ENCODE results near the genes EXD1, SPTBN5, ZNF106, CCNDBP1 and TGM5.

DNA sequence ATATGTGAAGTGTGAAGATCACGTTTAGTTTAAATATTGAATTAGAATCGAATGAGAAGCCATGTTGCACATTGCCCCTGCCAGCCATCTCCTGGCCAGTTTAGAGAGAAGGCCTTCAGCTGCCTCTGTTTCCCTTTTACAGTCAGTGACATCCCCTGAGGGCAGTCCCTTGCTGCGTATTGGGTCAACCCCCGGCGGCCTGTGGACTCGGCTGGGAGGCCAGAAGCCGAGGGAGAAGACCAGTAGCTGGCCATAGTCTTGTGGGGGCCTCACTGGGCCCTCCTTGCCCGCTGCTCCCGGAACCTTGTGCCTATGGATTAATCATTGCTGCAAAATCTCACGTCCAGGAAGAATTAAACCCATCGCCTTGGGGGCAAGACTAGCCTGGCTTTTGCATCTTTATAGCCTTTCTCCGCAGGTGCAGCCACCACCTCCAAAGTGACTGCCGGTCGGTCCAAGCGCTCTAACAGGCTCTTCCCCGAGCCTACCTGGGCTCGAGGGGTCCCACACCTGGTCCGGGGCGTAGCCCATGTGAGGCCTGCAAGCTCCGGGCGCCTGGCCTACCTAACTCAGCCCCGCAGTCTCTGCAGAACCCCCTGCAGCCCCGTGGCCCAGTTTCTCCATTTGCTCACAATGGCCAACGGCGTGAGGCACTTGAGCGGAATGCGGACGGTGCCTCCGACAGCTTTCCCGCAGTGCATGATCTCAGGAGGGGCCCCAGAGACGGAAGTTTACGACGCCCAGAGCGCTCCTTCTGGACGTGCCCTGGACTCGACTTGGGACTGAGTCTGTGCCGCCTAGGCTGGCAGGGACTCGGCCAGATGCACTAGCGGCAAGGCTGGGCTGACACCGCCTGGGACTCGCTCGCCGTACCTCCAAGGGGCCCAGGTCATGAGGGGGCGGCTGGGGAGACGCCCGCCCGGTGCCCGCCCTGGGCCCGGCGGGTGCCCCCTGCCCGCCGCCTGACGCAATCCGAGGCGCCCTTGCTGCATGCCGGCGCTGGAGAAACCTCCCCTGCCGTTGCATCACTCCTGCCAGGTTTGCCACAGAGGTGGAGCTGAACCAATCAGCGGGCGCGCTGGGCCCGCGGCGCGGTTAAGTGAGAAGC lies 675 bp upstream of the CHAC1 start:
- PRO-cap, result bidirectional peak, plus-strand start outside the sequence, minus-strand start at position 1,011 of the sequence
- RAMPAGE, long total RNA, 4 experiments, result no peak in any of the 4 experiments

- PRO-cap, result no peak
- RAMPAGE, long total RNA, 4 experiments, result no peak in any of the 4 experiments
Measured at GRCh38 chr15:40964238-40964623, 11.0 kb downstream of the CHAC1 start.

GRCh38 chr15:41115547-41116182 lies 415 bp downstream of the INO80 start:
- PRO-cap, result unidirectional peak, plus-strand start at chr15:41116037
- RAMPAGE, long total RNA, 4 experiments, result start-site peak on the minus strand in 1 of 4 experiments, at chr15:41115984-41116029 at its widest, 49 reads per replicate

DNA sequence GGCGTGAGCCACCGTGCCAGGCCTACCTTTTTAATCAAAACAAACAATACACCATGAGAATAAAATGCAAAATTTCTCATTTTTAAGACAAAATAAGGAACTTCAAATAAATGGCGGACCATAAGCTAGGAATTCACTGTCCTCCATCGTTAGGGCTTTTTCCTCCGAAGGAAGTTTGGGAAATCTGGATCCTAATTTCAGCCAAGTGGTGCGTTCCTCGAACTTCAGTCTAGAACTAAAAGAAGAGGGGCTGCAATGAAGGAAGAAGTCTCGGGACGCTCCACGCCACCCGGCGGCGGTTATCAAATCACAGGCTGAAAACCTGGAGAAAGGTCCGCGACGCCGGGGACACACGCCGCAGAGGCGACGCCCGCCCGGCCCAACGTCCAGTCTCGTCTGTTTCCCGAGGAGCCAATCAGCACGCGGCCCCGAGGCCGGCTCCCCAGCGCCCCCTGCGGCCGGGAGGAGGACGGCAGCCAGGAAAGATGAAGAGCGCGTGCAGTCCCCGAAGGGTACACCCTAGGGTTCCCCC lies at the start of gene EXD1:
Gene EXD1 (minus strand): TSS at position 398 of the 532 bp plus-strand sequence.
- PRO-cap, result unidirectional peak, minus-strand start at position 398 of the sequence
- RAMPAGE, long total RNA, 4 experiments, result no peak in any of the 4 experiments

GRCh38 chr15:41482074-41482942 lies 11.4 kb upstream of the ITPKA start:
- PRO-cap, result no peak
- RAMPAGE, long total RNA, 4 experiments, result no peak in any of the 4 experiments

DNA sequence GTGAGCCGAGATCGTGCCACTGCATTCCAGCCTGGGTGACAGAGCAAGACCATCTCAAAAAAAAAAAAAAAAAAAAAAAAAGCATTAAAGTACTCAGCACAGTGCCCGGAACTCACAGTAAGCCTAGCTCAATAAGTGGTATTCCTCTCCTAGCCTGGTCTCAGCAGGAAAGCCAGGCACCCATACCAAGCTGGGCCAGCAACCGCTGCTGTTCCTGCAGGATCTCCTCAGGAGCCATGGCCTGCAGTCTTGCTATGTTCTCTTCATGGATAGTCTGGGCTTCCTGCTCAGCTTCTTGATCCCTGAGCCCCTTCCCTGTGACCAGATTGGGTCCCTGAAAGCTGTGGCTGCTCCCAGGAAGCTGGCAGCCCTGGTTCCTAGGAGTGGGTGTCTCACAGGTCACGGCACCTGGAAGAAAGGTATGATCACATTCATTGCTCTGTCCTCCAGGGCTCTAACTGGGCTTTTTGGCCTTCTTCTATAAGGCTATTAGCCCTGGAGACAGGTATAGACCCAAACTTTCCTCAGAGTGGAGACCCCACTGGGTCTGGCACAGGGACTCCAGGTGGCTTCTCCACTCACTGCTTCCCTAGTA lies 9.4 kb downstream of the RPAP1 start:
- PRO-cap, result no peak
- RAMPAGE, long total RNA, 4 experiments, result start-site peak on the minus strand in 1 of 4 experiments, centred at position 359 of the sequence, 5 reads per replicate

- PRO-cap, result no peak
- RAMPAGE, long total RNA, 4 experiments, result no peak in any of the 4 experiments
Measured at GRCh38 chr15:41669363-41670106, 104.7 kb upstream of the MAPKBP1 start.

DNA sequence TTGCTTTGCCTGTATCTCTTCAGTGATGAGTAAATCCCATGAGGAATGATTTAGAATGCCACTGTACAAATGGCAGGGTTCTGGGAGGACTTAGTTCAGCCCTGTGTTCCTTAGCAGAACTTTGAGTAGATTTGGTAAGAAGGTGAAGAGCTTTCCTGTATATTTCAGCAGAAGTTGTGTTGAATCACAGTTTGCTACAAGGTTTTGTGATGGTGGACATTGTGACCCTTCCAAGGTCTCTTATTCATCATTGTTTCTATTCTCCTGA lies 1.9 kb downstream of the MAPKBP1 start:
- PRO-cap, result no peak
- RAMPAGE, long total RNA, 4 experiments, result no peak in any of the 4 experiments

GRCh38 chr15:41806309-41807053 lies 21.4 kb upstream of the JMJD7 start:
- PRO-cap, result no peak
- RAMPAGE, long total RNA, 4 experiments, result no peak in any of the 4 experiments

DNA sequence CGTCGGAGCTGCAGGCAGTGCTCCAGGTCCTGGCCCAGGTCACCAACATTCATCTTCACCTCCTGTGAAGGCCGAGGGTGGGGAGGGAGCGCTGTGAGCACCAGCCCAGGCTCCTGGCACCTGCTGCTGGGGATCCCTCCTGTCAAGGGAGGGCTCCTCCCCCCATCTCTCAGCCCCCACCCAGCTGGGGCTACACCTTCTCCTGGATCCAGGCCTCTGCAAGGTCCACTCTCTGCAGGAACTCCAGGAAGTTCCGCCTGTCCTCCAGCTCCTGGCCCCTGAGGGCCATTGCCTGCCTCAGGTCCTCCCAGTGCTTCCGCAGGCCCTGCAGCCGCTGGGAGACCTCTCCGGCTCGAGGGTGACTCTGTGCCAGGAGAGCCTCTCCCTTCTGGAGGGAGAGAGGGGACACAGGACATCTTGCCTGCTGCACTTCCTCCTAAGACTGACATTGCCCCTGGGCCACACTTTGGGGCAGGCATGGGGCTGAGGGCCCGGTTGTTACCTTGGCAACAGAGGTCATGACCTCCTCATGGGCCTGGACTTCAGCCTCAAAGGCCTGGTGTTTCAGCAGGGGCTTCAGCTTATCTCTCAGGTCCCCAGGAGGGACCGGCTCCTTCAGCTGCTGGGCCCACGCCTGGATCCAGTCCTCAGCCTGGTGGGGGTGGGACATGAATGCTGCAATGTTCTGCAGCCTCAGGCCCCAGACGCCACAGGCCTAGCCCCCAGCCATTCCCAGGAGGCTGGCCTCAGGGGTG lies 27.4 kb downstream of the PLA2G4B start:
- PRO-cap, result no peak
- RAMPAGE, long total RNA, 4 experiments, result no peak in any of the 4 experiments

- PRO-cap, result no peak
- RAMPAGE, long total RNA, 4 experiments, result no peak in any of the 4 experiments
Measured at GRCh38 chr15:41893746-41894483, at the start of gene SPTBN5. TSS of gene SPTBN5 (minus strand) at chr15:41894053.

GRCh38 chr15:41926528-41927245 lies 32.8 kb upstream of the SPTBN5 start:
- PRO-cap, result no peak
- RAMPAGE, long total RNA, 4 experiments, result no peak in any of the 4 experiments

DNA sequence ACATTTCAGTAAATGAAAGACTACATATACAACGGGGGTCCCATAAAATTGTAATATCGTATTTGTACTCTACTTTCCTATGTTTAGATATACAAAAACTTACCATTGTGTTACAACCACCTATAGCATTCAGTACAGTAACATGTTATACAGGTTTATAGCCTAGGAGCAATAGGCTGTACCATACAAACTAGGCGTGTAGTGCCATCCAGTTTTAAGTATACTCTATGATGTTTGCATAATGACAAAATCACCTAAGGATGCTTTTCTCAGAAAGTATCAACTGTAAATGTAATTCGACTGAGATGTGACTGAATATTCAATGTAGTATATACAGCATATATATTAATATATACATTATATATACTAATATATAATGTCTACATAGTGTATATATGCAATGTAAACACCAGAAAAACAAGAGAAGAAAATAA lies 1.5 kb upstream of the GANC start:
- PRO-cap, result no peak
- RAMPAGE, long total RNA, 4 experiments, result no peak in any of the 4 experiments

DNA sequence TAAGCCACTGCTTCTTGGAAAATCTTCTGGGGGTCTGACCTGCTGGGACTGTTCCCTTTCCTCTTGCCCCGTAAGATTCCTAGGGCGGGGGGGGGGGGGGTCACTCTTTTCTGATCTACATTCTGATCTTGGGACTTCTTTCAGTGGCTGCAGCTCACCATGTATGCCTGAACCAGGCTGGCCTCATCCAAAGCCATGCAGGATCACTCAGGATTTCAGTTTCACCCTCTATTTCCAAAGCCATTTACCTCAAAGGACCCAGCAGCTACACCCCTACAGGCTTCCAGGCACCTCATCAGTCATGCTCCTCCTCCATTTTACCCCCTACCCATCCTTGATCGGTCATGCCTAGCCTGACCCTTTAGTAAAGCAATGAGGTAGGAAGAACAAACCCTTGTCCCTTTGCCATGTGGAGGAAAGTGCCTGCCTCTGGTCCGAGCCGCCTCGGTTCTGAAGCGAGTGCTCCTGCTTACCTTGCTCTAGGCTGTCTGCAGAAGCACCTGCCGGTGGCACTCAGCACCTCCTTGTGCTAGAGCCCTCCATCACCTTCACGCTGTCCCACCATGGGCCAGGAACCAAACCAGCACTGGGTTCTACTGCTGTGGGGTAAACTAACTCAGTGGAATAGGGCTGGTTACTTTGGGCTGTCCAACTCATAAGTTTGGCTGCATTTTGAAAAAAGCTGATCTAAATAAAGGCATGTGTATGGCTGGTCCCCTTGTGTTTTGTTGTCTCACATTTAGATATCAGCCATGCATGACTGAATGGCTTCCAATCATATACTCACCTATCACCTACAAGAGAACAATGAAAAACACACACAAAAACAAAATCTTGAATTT lies 52.5 kb downstream of the CAPN3 start:
- PRO-cap, result no peak
- RAMPAGE, long total RNA, 4 experiments, result no peak in any of the 4 experiments

DNA sequence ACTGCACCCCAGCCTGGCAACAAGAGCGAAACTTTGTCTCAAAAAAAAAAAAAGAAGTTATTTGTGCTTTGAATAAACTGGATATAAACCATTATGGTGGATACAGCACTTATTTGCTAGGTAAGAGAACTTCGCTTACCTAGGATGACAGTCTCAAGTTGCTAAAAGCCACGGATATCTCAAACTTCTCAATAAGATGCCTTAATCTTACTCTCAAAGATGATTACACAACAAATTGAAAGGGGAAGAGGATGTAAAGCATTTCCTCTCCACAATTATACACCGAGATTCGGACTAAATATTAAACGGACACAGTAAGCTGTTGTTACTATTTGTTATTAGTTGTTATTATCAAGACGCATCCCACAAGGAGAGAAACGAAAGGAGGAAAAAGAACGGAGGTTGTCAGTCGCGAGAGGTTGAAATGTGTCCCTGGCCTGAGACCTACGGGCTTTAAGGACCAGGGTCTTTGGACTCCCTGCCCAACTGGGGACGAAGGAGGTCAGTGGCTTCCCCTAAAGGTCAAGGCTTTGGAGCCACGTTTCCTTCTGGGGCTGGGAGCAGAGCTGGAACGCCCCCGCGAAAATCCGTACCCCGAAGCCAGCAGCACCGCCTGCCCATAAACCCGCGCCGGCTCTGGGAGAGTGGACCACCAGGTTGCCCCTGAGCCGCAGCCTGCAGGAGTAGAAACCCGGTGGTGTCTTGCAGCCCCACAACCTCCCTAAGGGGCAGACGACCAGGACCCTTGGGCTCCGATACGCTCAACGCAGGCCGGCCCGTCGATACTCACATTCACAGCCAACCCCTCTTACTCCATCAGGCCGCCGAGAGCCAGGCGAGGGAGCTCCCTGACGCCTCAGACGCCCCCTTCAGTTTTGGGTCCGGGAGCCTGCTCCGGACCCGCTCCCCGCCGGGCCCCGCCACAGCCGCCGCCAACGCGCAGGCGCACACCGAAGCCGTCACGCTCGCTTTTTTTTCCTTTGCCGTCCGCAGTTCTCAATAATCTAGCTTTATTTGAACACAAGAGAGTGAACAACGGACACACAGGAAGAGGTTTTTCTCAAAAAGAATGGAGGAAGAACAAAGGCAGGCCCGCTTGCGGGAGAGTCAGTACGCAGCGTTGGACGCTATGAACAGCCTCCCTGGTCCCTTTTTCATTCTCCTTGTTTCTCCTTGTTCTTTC lies at the start of gene ZNF106:
Gene ZNF106 (minus strand): TSS at position 952 of the 1,183 bp plus-strand sequence.
- PRO-cap, result bidirectional peak, plus-strand start at position 1,063 of the sequence, minus-strand start at position 934 of the sequence
- RAMPAGE, long total RNA, 4 experiments, result start-site peak on the minus strand in 4 of 4 experiments, centred at positions 886 to 894 of the sequence, 169 to 470 reads per replicate

GRCh38 chr15:42730251-42731031 lies 6.5 kb downstream of the CDAN1 start:
- PRO-cap, result no peak
- RAMPAGE, long total RNA, 4 experiments, result no peak in any of the 4 experiments

DNA sequence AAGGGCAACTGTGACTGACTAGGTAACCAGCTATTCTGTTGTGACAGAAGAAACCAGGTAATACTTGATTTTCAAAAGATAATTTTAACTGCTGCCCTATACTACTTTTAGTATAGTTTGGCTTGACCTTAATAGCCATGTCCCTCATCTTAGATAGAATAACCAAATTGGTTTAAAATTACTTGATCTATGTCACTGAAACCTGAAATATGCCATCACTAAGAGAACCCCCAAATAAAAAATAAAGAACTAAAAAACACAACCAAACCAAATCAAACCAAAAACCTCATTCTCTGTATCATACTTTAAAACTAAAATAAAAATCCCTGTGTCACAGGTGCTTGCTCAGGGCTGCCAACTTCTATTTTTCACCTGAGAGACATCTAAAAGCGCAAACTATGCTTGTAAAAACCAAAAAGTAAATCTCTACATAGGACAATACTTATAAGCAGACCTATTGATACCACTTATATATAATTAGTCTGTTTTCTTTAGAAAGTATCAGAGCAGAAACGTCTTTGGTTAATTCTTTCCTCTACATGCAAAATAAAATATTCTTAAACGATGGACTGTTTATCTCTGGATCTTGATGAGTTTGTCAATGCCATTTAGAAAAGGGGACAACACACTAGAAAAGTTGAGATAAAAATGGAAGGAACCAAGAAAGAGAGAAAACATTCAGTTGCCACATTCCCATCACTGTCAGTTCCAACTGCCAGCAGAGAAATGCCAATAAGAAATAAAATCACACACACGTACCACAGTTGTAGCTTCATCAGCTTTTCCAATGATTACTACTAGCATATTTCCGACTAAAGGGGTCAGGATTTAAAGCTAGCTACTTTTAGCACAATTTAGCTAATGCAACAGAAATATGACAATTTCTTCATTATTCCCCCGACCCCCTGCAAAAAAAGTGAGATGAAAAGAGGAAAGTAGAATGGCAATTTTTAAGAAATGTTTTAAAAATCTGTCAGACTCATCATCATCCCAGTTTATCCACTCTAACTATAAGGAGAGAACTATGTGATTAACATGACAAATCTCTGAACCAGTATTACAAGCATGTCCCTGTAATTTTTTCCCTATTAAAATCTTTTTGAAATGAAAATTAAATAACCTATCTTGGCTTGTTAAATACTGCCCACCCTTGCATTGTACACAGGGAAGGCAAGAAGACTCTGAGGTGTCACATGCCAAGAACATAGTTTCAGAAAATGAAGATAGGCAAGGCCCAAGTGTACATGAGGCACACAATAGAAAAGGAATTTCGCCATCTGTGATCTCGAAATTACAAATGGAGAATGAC lies 6.2 kb upstream of the CDAN1 start:
- PRO-cap, result no peak
- RAMPAGE, long total RNA, 4 experiments, result no peak in any of the 4 experiments

DNA sequence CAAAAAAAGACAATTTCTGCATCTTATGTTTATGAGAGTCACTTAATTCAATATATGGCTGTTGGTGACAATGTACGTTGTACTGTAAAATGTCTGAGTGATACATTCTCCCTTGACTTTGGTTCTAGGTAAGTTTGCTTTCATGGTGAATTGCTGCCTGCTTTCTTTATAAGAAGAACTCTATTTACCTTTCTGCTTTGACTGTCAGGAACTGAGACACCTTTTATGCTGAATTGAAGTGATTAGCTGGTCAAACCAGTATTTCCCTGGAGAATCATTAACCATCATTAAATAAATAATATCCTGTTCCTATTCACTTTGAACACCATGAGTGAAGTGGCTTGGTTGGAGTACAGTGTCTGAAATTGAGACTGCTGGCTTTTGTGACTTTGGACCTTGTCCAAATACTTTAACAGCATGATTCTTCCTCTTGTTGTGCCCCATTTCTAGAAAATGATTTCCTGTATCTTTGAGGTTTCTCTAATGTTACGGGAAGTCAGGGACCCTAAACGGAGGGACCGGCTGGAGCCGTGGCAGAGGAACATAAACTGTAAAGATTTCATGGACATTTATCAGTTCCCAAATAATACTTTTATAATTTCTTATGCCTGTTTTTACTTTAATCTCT lies 5.6 kb upstream of the TMEM62 start:
- PRO-cap, result no peak
- RAMPAGE, long total RNA, 4 experiments, result no peak in any of the 4 experiments

DNA sequence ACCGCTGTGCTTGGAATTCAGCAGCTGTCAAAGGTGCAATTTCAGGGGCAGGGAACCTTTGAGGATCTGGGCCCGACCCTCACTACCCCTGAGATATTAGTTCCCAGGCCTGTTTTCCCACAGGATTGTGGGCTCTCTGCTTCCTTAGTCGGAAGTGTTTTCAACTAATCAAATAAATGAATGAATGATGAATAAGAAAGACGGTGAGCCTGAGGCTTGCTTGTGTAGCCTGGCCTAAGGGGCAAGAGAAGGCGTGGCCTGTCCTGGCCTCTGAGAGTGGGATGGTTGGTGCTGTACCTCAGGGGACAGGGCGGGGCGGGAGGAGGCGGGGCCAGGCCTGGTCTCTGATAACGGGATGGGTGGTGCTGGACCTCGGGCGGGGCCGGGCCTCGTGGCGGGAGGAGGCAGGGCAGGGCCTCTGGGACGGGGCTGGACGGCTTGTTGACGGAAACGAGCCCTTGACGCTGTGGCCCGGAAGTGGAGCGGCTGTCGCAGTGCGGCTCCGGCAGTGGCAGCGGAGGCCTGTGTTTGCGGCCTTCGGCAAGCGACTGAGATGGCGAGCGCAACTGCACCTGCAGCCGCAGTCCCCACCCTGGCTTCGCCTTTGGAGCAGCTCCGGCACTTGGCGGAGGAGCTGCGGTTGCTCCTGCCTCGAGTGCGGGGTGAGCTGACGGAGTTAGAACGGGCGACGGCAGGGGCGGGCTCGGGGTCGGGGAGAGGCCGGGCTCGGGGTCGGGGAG lies at the start of gene CCNDBP1:
Gene CCNDBP1 (plus strand): TSS at position 458 of the 740 bp plus-strand sequence.
- PRO-cap, result unidirectional peak, plus-strand start at position 461 of the sequence
- RAMPAGE, long total RNA, 4 experiments, result start-site peak on the plus strand in 2 of 4 experiments, centred at positions 417 to 437 of the sequence, 308 to 482 reads per replicate

DNA sequence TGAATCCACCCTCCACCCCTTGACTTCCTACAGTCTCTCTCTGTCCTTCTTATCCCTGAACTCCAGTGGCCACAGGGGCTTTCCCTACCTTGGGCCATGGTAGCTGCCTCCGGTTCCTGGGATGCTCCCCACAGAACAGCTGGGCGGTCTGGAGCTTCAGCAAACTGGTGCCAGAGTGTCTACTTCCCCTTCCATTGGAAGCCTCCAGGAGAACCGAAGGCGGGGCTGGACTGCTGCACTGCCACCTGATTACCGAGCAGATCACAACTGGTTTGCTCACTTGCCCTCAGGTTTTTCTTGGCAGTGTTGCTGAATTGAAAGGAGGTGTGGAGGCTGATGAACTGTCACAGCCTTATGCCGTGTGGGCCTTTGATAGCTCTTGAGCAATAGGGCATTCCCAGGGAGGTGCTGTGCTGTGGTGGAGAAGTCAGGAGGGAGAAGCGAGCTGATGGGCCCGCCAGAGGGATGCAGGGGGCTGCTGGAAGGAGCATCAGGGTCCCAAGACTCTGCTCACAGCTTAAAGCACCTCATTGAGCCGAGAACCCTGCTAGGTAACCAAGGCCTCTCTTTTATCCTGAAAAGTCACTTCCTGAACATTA lies at the start of gene TGM5:
Gene TGM5 (minus strand): TSS at position 177 of the 599 bp plus-strand sequence.
- PRO-cap, result no peak
- RAMPAGE, long total RNA, 4 experiments, result no peak in any of the 4 experiments

All from sigmoid colon (tissue), 4 donors.